HT1080 (cell line): ENCODE measurements around a stretch of chr18.

GRCh38 chr18:79520074-79520684 is 124.4 kb downstream of the NFATC1 start:
RAMPAGE:
- cytosol, long total RNA, result no peak
- long total RNA, result no peak
- nucleus, long total RNA, result no peak

GRCh38 chr18:79525880-79526690 is 130.4 kb downstream of the NFATC1 start:
RAMPAGE:
- cytosol, long total RNA, result no peak
- long total RNA, result no peak
- nucleus, long total RNA, result no peak

DNA sequence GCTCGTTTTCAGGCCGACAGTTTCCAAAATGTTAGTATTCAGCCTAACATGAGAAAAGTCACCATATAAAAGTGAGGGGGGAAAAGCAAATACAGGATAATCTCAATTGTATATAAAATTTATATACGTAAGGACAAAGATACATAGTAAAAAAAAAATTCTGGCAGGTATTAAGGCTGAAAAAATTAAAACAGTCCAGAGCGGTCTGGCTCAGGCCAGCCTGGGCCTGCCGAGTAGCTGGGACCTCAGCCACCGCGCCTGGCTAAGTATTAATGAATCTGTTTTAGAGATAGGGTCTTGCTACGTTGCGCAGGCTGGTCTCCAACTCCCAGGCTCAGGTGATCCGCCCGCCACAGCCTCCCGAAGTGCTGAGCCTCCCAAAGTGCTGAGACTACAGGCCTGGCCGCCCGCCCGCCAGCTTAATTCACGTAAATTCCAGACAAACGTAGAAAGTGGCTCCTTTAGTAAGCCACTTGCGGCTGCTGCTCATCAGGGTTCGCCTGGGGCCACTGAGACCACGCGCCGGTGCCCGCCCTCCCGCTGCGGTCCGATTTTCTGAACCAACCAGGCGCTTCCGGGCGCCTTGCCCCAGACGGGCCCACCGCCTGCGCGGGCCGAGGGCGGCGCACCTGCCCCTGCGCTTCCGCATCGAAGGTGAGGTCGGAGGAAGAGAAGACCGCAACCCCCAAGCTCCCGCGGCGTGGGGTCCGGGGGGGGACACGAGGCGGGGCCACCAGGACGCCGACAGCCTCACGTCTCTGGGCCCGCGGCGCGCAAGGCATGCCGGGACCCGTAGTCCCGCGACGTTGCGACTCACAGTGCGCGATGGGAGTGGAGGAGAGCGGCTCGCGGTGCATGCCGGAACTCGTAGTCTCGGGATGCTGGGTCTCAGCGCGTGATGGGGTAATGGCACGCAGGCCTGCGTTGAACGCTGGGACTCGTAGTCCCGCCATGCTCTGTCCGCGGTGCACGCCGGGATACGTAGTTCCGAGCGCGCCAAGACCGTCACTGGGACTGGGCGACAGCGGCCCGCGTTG is 708 bp upstream of the CTDP1 start:
RAMPAGE:
- cytosol, long total RNA, result no peak
- long total RNA, result start-site peak on the minus strand centred at position 651 of the sequence, 43 bp wide, 11 reads; start-site peak on the minus strand centred at position 755 of the sequence, 62 bp wide, 11 reads
- nucleus, long total RNA, result no peak

GRCh38 chr18:79683272-79683761 is 3.7 kb downstream of the CTDP1 start:
RAMPAGE:
- cytosol, long total RNA, result no peak
- long total RNA, result no peak
- nucleus, long total RNA, result no peak

RAMPAGE:
- cytosol, long total RNA, result no peak
- long total RNA, result no peak
- nucleus, long total RNA, result no peak
Observed at GRCh38 chr18:79749580-79750022, 48.1 kb upstream of the KCNG2 start.

RAMPAGE:
- cytosol, long total RNA, result no peak
- long total RNA, result no peak
- nucleus, long total RNA, result no peak
Observed at GRCh38 chr18:79791337-79792080, 6.2 kb upstream of the KCNG2 start.

DNA sequence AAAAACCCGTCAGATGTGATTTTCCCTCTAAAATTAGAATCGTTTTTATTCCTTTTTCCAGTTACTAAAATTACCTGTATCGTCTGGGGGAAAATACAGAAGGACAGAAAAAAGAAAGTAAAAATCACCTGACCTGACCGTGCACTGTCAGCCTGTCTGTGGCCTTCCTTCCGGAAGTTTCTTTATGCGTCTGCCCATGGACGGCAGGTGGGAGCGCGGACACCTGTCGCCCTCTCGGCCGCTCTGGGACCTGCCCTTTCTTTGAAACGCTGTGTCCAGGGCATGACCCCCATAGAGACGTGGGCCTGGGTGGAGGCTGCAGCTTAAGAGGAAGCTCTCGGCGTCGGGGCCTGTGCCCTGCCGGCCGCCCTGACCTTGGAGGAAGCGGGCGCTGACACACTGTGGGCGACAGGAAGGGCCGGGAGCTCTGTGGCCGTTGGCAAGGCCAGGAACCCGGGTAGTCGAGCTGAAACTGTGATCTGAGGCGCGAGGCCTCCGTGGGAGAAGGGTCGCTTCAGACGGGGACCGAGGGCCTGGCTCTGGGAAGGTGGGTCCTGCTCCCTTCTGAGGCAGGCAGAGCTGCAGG is 28.1 kb downstream of the KCNG2 start:
RAMPAGE:
- cytosol, long total RNA, result no peak
- long total RNA, result no peak
- nucleus, long total RNA, result no peak

GRCh38 chr18:79911110-79911771 is 40.2 kb downstream of the SLC66A2 start:
RAMPAGE:
- cytosol, long total RNA, result no peak
- long total RNA, result no peak
- nucleus, long total RNA, result no peak

DNA sequence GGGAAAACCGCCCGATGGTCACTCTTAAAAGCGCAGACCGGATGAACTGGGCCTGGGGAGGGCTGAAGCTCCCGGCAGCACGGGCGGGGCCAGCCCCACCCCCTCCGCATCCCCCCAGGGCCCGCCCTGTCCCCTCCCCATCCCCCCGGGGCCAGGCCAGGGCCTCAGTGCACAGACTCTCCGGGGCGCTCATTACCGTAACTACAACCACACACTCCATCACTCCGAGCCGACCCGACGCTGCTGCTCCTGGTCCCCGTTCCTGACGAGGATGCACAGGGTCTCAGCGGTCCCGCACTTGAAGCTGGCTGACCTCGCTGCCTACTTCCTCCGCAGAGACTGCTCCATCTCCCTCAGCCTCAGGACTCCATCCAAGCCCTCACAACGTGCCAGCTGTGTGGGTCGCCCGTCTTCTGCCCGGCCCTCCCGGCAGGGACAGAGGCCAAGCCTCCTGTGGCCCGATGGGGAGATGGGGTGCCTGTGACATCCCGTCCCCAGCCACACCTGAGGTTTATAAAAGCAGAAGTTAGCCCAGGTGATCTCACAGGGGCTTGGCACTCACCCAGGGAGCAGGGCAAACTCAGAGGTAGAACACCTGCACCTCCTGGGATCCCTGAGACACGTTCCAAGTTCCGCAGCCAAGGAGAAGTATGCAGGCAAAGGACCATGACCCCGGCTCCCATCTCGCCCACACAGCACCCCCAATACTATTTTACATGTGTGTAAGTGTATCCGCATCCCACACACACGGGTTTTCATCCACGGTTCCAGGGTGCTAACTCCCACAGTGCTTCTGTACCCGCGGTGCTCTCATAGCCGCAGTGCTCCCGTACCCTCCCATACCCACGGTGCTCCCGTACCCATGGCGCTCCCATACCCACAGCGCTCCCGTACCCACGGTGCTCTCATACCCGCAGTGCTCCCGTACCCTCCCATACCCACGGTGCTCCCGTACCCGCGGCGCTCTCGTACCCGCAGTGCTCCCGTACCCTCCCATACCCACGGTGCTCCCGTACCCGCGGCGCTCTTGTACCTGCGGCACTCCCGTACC is 35.9 kb downstream of the SLC66A2 start:
RAMPAGE:
- cytosol, long total RNA, result no peak
- long total RNA, result no peak
- nucleus, long total RNA, result no peak

RAMPAGE:
- cytosol, long total RNA, result no peak
- long total RNA, result no peak
- nucleus, long total RNA, result no peak
Observed at GRCh38 chr18:79939834-79940377, 11.5 kb downstream of the SLC66A2 start.

DNA sequence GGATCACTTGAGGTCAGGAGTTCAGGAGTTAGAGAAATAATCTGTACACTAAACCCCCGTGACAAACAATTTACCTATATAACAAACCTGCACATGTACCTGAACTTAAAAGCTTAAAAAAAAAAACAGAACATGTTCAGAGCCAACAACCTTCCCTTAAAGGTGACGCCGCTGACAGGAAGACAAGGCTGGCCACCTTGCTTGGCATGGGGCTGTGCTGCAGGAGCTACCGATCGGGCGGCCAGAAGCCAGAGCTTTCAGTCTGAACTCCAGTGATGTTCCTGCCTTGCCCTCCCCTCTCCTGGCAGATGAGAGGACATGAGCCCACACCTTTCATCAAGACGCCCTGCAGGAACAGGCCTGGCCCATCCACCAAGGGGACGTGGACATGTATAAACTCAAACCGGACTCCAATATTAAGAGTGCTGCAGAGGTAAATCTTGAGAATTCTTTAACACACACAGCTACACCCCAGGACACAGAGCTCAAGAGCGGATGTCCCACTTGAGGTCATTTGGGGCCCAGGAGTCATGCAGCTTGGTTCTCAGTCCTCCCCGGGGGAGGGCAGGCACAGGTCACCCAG is 11.0 kb downstream of the SLC66A2 start:
RAMPAGE:
- cytosol, long total RNA, result no peak
- long total RNA, result no peak
- nucleus, long total RNA, result no peak

DNA sequence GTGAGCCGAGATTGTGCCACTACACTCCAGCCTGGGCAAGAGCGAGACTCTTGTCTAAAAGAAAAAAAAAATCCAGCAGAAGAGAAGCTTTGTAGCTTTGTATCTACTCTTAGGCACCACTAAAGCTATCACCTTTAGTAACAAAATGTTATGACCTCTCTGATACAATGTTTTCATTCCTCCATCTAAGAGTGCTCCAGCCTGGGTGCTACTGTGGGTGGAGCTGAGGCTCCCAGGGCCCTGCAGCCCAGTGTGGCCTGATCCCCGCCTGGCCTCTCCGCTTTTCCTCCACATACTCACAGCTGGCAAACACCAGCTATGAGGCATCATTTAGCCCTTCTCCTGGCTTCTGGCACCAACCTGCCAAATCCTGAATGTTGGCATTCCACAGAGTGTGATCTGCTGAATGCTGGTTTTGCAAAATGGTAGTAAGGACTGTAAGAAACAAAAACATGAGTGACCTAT is 4.5 kb downstream of the SLC66A2 start:
RAMPAGE:
- cytosol, long total RNA, result no peak
- long total RNA, result no peak
- nucleus, long total RNA, result no peak

GRCh38 chr18:79953017-79953424 is 1.6 kb upstream of the SLC66A2 start:
RAMPAGE:
- cytosol, long total RNA, result no peak
- long total RNA, result no peak
- nucleus, long total RNA, result no peak

GRCh38 chr18:80112676-80113166 is 3.7 kb downstream of the ADNP2 start:
RAMPAGE:
- cytosol, long total RNA, result no peak
- long total RNA, result no peak
- nucleus, long total RNA, result no peak

GRCh38 chr18:80135810-80136898 is 27.1 kb downstream of the ADNP2 start:
RAMPAGE:
- cytosol, long total RNA, result no peak
- long total RNA, result no peak
- nucleus, long total RNA, result no peak

DNA sequence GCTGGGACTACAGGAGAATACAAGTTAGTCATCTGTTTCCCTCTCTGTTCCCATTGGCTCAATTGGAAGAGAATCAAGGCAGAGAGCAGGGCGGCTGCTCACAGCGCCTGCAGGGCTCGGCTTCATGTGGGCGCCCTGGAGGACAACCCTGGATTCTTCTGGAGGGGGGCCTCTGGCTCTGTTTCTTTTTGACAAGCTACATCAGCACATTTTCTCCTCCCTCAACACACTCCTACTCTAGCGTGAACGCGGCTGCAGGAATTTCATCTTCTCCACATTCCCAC is 50.8 kb downstream of the PARD6G start:
RAMPAGE:
- cytosol, long total RNA, result no peak
- long total RNA, result no peak
- nucleus, long total RNA, result no peak